Temporal lobe (tissue), 2 donors: ENCODE measurements around the gene CIROP.

- RAMPAGE, long total RNA, result no peak
Measured at GRCh38 chr14:23071187-23071832, 14.0 kb upstream of the CDH24 start.

DNA sequence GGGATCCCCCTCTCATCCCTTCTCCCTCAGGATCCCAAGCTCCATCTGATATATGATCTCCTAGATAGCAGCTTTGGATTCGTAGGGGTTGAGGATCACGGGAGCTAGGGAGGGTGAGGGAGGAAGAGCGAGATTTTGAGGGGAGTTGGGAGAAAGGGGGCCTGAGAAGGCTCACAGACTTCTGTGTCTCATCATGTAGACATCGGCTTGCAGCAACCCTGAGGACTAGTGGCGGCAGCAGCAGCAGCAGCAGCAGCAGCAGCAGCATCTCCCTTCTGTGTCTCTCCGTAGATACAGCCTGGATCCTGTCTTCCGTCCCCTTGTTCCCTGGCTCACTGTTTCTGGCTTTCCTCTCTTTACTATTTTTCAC is at the start of gene CIROP:
CIROP (minus strand) TSS at position 337 of the 370 bp plus-strand sequence.
- RAMPAGE, long total RNA, result no peak

GRCh38 chr14:23137240-23137959 is 18.3 kb upstream of the CEBPE start:
- RAMPAGE, long total RNA, result no peak

- RAMPAGE, long total RNA, result no peak
Measured at GRCh38 chr14:23153833-23154942, 29.3 kb downstream of the SLC7A8 start.

DNA sequence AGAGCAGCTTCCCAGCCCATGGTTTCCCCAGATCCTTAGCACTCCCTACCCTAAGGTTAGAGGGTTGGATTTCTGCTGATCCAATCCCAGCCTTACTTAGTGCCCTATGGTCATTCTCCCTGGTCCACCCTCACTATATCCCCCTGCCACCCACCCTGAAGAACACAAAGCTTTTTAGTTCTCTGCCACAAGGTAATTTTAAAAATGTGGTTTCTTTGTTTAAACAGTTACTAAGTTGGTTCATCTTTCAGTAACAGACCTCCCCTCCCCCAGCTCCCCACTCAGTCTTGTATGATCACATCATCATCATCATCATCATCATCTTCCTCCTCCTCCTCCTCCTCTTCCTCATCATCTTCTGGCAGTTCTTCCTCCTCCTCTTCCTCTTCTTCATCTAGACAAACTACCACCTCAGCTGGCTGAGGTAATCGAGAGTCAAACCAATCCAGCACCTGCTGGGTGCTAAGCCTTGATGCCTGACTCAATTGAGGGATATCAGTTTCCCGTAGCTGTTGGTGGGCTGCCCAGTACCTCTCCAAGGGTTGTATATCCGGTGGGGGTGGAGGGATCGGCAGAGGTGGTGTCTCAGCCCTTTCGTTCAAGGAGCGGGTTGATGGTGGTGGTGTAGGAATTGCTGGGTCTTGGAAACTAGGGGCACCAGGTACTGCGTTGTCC is 10.5 kb downstream of the HOMEZ start:
- RAMPAGE, long total RNA, result no peak

DNA sequence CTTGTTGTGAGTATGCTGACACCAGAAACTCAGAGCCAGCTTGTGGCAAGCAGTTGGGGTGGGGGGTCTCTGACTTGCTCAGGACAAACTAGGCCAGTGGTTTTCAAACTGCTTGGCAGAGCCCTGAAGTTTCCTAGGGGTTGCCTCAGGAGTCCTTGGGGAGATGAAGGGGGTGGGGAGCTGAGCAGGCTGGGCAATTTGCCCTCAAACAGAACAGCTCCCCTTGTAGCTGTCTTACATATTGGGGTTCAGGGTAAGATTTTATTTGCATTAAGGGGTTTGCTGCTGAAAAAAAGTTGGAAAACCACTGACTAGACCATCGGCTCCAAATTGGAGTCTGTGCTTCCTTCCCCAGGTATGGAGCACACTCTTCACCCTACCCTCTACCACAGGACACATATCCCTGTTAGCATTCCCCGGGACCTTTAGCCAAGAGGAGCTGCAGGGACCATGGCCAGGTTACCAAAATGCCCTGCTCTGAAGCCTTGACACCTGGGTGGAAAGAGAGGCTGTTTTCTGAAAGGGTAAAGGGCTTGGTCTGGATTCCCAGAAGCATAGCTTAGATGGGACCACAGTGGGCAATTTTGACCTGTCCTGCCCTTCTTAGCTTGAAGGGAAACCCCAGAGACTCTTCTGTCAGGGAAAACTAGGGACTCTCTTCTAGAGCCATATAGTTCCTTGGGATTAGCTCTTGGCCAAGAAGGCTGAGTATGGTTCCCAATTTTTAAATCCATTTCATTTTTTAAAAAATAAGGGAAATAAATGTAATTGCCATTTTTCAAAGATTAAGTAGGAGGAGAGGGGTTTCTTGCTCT is 4.2 kb downstream of the BCL2L2 start:
- RAMPAGE, long total RNA, result no peak

DNA sequence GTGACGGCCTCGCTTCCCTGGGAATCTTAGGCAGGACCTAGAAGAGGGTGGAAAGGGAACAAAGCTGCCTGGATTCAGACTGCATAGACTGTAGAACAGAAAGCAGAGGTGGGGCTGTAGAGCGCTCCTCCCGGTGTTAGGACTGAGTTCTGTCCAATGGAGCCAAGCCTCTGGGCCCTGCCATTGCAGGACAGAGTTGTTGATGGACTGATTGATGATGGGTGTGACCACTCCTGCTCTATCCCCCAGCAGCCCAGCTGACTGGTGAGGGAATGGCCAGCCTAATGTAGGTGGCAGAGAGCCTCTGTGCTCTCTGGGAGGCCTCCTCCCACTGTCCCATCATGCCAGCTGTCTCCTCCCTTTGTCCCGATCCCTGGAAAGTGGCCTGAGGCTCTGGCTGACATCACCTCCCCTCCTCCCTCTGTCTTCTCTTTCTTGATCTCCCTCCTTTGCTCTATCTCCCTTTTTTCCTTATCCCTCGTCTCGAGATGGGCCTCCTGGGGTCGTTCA is 837 bp downstream of the EFS start:
- RAMPAGE, long total RNA, result no peak

DNA sequence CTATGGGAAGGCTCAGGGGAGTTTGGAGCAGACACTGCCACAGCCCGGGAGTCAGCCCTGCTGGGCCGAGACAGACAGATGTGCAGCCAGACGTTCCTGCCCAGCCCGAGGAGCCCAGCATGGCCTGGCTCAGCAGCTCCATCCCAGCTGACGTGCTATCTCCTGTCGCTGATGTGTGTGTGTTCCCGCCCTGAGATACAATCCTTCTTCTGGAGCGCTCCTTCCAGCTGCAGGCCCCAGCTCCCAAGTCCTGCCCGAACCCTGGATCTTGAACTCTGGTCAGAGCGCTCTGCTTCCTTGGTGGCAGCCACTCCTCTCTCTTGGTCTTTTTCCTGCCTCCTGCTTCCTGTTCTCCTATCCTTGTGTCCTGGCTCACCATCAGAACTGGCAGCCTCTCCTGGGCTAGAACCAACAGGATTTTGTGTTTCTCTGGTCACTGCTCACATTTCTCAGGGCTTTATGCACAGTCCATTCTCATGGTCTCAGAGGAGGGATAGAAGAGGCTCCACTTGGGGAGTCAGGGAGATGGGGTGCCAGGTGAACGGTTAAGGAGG is 3.8 kb downstream of the CMTM5 start:
- RAMPAGE, long total RNA, result no peak

DNA sequence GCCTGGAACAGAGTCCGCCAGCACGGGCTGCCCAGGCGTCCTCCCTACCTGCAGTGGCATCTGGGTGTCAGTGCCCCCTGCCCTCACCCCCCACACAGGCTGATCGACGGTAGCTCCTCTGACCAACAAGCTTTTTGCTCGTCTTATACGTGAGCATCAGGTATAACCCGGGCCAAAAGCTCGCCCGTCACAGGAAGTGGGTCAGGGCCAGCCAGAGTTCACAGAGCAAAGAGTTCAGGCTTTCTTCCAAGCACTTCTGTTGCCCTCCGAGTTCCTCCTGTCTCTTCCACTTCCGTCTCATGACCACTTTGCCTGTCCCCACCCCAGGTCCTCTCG is 11.6 kb downstream of the CMTM5 start:
- RAMPAGE, long total RNA, result no peak

DNA sequence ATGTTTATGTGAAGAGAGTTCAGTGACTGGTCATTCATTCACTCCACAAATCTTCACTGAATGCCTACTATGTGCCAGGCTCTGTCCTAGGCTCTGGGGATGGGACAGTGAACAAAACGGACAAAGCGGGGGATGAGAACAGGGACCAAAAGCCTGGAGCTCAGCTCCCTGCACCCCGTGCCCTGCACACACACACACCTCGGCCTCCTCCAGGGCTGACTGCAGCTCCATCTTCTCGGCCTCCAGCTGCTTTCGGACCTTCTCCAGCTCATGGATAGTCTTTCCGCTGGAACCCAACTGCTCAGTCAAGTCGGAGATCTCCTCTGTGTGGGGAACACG is 8.6 kb upstream of the MYH6 start:
- RAMPAGE, long total RNA, result no peak

- RAMPAGE, long total RNA, result no peak
Measured at GRCh38 chr14:23430312-23431161, 4.9 kb downstream of the MYH7 start.

DNA sequence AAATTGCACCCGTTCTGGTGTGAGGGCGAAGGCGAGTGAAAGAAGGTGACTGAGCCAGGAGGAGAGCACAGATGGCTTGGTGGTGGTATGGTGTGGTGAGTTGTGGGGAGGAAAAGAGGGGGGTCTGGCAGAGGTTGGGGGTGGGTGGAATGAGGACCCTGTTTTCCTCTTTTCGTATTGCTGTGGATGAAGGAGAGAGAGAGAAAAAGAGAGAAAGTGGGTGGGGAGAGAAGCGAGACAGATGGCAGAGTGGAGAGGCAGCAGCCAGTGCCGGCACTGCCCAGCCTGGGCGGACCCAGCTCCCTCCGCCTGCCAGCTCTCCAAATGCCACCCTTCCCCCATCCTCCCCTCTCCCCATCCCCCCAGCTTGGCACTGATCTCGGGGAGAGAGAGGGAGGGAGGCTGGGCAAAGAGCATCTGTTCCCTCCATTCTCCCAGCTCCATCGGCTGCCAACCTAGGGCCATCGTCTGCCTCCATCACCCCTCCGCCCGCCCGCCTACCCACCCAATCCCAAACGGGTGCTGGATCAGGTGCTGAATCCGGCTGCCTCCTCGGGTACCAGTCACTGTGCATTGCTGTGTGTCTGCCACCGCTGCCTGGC is 38.7 kb downstream of the ZFHX2 start:
- RAMPAGE, long total RNA, result no peak

- RAMPAGE, long total RNA, result no peak
Measured at GRCh38 chr14:23523798-23524434, 27.6 kb downstream of the ZFHX2 start.

DNA sequence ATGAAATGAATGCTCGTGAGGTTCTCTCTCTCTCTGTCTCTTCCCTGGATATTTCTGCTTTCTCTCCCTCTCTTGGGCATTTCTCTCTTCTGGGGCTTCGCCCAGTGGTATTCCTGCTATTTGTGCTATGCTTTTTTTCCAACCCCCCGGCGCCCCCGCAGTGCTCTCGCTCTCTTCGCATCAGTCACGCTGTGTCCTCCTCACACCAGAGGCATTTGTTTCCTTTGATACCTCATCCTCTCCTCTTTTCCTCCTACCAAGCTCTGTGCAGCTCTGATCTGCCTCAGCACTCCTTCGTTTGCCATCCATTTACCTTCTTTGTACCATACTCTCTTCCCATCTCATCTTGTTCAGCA is 2.9 kb downstream of the ZFHX2 start:
- RAMPAGE, long total RNA, result no peak

DNA sequence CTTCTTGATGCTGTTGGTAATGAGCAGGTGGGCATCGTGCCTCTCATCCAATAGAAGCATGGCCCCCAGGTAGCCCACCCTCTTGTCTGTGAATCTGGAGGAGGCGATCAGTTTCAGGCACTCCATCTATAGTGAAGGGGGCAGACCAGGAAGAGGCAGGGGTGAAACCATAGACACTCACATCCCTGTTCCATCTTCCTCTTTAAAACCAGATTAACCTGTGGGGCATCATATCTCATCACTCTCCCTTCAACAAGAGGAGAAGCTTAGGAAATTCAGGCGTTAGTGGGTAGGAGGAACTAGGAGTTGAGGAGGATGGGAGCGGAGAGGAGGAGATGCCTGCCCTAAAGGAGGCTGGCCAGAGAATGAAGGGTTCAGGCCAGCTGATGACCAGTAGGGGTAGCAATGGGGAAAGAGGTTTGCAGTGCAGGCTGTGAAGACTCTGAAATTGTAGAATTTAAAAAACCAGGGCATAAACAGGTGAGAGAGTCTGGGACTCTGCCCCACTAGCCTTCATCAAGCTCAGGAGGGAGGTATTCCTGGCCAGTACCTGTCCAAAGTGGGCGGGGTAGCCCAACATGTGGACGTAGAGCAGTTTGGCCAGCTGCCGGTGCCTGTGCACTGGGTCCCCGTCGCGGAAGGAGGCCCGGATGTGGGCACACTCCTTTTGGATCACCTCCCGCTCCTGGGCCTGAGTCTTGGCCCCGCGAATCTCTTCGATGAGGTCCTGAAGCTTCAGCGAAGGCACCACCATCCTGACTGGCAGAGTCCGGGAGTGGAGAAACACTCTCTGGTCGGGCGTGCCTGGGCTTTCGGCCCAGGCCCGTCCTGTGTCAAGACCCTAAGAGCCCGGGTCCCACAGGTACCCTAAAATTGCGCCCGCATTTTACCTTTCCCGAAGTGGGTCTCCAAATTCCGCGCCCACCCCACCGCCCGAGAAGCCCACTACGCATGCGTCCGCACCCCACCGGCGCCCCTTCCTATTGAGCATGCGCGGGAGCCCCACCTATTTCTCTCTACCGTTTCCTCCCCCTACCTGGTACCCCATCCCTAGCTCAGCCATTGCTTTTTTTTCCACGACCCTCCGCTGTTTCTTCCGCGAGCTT is 677 bp downstream of the AP1G2 start:
- RAMPAGE, long total RNA, result no peak

DNA sequence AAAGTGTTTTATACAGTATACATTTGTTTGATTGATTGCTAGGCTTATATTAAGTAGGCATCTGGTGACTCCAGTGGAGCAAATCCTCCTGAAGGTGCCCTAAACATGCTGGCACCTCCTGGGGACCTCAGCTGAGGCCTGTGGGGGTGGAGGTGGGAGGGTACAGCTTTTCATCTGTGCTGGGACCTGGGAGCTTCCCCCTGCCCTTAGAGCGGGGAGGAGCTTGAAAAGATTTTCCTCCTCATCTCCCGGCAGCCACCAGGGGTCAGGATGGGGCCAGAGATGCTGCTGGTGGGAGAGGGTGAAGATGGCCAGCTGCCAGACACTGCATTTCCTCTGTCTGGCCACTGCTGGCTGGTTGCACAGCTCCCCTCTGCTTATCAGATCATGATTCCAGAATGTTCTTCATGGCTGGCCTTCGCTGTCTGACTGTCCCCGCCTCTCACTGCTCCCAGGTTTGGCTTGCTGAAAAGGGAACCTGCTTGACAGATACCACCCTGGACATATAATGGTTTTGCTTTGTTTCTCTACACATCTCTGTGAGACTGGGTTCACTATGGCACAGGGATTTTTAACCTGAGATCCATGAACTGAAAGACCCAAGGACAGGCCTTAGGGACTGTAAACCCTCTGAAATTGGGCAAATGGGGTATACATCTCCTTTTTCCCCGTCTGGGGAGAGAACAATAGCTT is 10.5 kb upstream of the JPH4 start:
- RAMPAGE, long total RNA, result no peak

DNA sequence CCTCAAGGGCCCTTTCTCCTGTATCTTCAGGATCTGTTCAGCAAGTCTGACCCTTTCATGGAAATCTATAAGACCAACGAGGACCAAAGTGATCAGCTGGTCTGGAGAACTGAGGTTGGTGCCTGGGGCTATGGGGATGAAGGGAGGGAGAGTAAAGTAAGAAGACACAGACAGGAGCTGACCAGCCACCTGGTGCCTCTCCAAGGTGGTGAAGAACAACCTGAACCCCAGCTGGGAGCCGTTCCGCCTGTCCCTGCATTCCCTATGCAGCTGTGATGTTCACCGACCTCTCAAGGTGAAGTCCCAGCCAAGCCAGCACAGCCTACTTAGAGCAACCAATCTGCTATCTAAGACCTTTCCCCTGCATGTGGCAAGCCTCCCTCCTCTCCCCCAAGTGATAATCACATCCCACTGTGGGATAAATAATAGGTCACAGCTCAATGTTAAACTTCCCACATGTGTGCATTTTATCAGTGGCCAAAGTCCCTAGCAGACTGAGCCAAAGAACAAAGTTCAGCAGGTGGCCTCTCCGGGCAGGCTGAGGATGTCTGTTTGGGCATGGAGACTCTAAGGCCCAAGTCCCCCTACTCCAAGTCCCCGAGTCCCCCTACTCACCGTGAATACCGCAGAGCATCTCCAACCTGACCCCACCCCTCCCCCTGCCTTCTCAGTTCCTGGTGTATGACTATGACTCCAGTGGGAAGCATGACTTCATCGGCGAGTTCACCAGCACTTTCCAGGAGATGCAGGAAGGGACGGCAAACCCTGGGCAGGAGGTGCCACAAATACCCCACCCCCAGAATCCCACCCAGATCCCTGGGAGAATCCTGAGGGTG is 3.4 kb downstream of the CPNE6 start:
- RAMPAGE, long total RNA, result no peak

- RAMPAGE, long total RNA, result no peak
Measured at GRCh38 chr14:24113297-24113641, 1.3 kb upstream of the DCAF11 start.

GRCh38 chr14:24132224-24133030 is 2.0 kb downstream of the FITM1 start:
- RAMPAGE, long total RNA, result no peak

- RAMPAGE, long total RNA, result no peak
Measured at GRCh38 chr14:24136316-24136669, 299 bp downstream of the PSME1 start.